Hair follicle dermal papilla cell (primary cell): ENCODE data around the gene RAB40B.

DNA sequence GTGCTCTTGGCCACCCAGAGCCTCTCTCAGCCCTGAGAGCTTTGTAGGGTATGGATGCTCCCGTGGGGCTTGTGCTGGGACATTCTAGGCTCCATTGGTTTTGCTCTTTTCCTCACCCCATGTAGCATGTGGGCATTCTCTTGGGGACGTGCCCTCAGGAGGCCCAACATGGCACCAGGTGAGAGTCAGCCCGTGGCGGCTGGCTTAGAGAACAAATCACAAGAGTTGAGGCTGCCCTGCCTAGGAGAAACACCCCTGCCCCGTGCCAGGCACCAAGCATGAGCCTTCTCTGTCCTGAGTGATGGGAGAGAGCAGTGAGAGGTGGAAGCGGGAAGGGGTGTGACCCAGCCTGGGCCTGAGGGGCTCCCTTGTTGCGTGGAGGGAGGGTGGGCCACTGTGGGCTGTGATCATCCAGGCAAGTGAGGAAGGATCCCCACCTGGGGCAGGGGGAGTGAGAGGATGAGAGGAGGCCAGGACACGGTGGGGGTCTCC, 27.2 kb downstream of the NARF start:
- CAGE, long polyA plus RNA = no peak

DNA sequence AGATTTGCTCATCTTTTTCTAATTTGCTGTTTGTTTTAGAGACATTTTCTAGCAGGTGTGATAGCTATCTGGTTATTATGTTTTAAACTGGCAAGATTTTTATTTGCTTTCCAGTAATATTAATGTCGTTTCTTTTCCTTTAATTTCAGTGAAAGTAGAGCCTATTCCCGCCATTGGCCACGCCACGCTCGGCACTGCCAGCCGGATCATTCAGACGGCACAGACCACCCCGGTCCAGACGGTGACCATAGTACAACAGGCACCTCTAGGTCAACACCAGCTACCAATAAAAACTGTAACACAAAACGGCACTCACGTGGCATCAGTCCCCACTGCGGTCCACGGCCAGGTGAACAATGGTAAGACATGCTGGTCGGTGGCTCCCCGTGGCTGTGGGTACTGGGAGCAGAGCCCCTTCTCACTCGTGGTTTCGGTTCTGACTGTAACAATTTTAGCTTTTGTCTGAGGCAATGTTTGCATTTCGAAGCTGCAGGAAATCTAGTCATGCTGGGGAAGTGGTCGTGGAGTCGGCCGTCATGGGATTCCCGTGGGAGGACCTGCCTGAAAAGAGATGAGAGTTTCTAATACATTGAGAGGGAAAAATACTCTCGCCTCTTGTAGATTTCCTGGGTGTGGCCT, 61.2 kb downstream of the WDR45B start:
- CAGE, long polyA plus RNA = no peak

GRCh38 chr17:82613224-82614302, 34.7 kb downstream of the WDR45B start:
- CAGE, long polyA plus RNA = no peak

GRCh38 chr17:82668410-82669112, 20.3 kb upstream of the WDR45B start:
- CAGE, long polyA plus RNA = no peak

DNA sequence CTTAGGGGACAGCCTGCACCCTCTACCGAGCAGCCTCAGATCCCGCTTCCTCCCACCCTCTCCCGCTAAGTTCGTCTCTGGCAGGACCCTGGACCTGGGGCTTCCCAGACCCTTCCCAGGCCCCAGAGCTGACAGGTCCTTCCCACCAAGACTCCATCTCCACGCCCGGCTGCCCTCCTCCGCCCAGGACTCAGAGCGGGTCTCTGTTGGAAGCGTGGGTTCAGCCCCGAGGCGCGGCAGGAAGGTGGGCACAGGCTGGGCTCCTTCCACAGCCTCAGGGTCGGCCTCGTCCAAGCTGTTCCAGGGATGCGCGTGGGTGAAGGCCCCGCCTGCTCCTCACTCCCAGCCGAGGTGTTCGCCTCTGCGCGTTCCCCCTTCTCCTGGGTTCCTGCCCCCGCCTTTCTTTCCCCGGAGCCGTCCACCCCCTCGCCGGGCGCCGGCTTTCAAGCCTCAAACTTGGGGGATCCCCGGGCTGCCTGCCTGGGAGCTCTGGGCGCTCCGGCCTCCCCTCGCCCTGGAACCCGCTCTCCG, 1.1 kb downstream of the RAB40B start:
- CAGE, long polyA plus RNA = no peak

DNA sequence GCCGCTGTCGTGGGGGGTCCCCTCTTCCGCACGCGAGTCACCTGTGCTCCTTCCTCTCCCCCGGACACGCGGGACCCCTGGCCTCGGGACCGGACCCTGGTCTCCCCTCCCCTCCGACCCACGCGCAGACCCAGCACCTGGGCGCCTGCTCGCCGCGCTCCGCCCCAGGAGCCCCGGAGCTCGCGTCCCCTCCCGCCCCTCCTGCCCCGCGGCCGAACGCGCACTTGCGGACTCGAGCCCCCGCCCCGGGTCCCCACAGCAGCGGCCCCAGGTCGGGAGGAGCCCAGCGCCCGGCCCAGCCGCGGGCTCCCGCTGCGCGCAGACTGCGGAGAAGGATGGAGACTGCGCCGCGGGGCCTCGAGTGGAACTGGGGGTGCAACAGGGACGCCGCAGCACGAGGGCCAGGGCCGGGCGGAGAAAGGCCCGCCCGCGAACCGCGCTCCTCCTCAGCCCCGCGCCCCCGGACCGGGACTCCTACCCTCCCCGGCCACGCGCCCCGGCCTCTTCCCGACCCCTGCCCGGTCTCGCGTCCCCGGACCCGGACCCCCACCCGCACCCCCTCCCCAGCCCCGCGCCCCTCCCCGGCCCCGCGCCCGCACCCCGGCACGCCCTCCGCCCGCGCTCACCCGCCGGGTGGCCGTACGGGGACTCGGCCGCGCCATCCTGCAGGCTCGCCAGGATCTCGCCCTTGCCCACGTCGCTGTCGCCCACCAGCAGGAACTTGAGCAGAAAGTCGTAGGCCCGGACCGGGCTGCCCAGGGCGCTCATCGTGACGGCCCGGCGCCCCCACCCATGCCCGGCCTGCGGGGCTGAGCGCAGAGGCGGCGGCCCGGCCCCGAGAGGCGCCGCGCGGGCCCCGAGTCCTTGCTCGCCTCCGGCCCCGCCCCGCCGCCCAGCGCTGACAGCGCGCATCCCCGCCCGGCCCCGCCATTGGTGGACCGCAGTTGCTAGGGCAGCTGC, at the start of gene RAB40B:
Gene RAB40B, minus strand, starts transcription at position 870 of the 960 bp plus-strand sequence.
- CAGE, long polyA plus RNA = no peak

DNA sequence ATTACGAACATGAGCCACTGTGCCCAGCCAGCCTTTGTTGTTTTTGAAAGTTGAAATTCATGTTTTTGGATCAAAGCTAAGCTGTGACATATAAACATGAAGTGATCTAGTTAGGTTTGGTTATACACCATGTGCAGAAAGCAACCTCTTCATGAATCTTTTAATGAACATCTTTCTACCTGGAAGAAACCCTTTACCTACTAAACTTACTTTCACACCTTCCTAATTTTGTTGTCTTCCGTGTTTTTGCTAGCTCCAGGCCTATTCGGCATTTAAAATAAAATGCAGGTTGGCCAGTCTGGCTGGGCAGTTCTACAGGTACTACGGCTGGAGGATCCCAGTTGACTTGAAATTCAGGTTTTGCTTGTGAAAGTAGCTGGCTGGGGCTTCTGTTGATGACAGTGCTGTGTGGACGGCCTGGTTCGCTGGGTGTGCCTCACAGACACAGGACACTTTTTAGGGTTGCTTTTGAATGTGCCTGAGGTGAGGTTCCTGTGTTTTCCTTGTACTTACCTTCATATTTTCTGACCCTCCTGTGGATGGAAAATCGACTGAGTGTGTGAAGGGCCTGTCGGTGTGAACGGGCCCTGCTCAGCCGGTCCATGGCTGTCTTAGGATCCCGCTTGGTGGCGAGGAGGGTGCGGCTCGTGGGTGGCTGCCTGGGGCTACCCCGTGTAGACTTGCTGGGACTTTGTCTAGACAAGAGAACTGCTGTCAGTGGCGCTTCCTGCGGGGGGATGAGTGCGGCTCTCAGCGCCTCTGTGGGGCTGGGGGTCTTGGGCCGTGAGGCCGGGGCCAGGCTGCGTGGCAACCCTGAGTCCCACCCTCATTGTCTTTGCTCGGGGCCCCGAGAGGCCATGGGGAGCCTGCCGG, 18.6 kb upstream of the ZNF750 start:
- CAGE, long polyA plus RNA = no peak

- CAGE, long polyA plus RNA = no peak
These were observed 19.6 kb upstream of the ZNF750 start for GRCh38 chr17:82859337-82859880.

GRCh38 chr17:82863907-82864607, 24.2 kb upstream of the ZNF750 start:
- CAGE, long polyA plus RNA = no peak

- CAGE, long polyA plus RNA = no peak
These were observed 49.0 kb upstream of the ZNF750 start for GRCh38 chr17:82888856-82889180.

GRCh38 chr17:82913340-82913910, 73.6 kb upstream of the ZNF750 start:
- CAGE, long polyA plus RNA = no peak

DNA sequence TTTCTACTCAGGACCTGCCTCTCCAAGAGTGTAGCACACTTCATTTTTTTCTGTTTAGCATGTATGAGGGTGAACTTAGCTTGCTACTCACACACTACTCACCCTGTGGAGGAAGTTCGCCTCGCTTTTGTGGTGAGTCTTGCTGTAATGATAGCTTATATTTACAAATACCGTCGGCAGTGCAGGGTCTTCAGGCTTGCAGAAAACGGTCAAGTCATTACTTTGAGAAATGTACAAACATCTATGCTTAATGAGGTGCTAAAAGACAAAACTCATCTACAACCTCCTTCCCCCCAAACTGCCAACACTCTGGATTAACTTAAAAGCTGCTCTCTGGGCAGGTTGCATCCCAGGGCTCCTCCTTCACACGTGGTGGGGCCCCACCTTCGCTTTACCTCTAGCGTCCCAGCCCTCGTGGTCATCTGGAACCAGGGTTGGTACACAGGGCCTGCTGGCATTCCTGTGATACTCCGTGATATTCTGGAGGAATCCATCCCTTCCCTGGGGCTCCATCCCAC, 4.7 kb downstream of the METRNL start:
- CAGE, long polyA plus RNA = no peak

- CAGE, long polyA plus RNA = no peak
These were observed 21.7 kb downstream of the METRNL start for GRCh38 chr17:83100945-83101592.

DNA sequence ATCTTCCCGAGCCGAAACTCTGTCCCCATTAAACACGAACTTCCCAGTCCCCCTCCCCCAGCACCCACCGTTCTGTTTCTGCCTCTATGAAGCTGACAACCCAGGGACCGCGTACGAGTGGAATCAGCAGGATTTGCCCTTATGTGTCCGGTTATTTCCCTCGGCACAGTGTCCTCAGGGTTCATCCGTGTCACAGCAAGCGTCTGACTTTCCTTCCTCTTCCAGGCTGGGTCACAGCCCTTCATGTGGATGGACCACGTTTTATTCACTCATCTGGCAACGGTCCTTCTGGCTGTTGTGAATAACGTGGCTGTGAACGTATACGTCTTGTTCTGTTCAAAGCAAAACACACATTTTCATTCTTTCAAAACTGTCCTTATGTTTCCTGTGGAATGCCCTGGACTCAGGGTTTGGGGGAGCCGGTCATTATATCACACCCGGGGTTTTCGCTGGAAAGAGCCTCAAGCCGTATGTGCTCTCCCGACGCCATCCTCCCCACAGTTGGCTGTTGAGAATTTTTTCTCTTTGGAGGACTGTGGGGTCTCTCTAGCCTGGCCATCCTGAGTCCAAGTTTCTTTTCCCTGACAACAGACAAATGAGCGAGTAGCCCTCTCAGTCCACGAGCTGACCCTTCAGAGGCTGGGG, 31.5 kb downstream of the METRNL start:
- CAGE, long polyA plus RNA = no peak

- CAGE, long polyA plus RNA = no peak
These were observed 46.0 kb downstream of the METRNL start for GRCh38 chr17:83125228-83125907.

GRCh38 chr17:83125908-83126242, 46.5 kb downstream of the METRNL start:
- CAGE, long polyA plus RNA = no peak

GRCh38 chr17:83199447-83200198, 120.2 kb downstream of the METRNL start:
- CAGE, long polyA plus RNA = no peak